Upper lobe of left lung (tissue), 5 donors: Measurements from ENCODE around the genes MDFIC2 and FOXP1.

DNA sequence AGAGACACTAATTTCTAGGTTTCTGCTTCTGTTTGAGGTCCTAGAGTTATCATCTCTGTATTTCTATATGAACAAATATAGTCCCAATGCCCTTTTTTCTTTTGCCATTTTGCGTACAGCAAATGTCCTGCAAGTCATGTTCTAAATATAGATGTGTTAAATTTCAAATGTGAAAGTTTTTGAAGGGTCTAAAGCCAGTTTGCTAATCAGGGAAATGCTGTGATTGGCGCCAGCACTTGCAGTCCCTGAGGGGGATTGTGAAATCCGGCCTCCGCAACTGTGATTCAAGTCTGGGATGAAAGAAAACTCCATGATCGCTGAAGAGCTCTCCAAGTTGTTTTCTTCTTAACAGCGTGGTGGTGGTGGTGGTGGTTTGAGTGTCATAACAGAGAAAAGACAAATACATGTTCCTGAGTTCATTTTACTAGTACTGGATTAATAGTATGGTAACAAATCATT lies 51.8 kb downstream of the MITF start:
- PRO-cap, 2 experiments: no peak in any of the 2 experiments
- RAMPAGE, long total RNA, 4 experiments: no peak in any of the 4 experiments

GRCh38 chr3:70312585-70312806 lies at the start of gene MDFIC2:
Gene MDFIC2 (minus strand): TSS chr3:70312638.
- PRO-cap, 2 experiments: no peak in any of the 2 experiments
- RAMPAGE, long total RNA, 4 experiments: no peak in any of the 4 experiments

GRCh38 chr3:70811761-70812374 lies 499.4 kb upstream of the MDFIC2 start:
- PRO-cap, 2 experiments: no peak in any of the 2 experiments
- RAMPAGE, long total RNA, 4 experiments: no peak in any of the 4 experiments

GRCh38 chr3:70957930-70959088 lies 625.2 kb downstream of the FOXP1 start:
- PRO-cap, 2 experiments: no peak in any of the 2 experiments
- RAMPAGE, long total RNA, 4 experiments: no peak in any of the 4 experiments

GRCh38 chr3:71047996-71048299 lies 535.6 kb downstream of the FOXP1 start:
- PRO-cap, 2 experiments: no peak in any of the 2 experiments
- RAMPAGE, long total RNA, 4 experiments: no peak in any of the 4 experiments

GRCh38 chr3:71080456-71081272 lies 502.9 kb downstream of the FOXP1 start:
- PRO-cap, 2 experiments: no peak in any of the 2 experiments
- RAMPAGE, long total RNA, 4 experiments: start-site peak on the minus strand in 2 of 4 experiments, at chr3:71080797-71081134 at its widest, 21 to 44 reads per replicate

GRCh38 chr3:71244974-71245410 lies 338.5 kb downstream of the FOXP1 start:
- PRO-cap, 2 experiments: no peak in any of the 2 experiments
- RAMPAGE, long total RNA, 4 experiments: no peak in any of the 4 experiments

DNA sequence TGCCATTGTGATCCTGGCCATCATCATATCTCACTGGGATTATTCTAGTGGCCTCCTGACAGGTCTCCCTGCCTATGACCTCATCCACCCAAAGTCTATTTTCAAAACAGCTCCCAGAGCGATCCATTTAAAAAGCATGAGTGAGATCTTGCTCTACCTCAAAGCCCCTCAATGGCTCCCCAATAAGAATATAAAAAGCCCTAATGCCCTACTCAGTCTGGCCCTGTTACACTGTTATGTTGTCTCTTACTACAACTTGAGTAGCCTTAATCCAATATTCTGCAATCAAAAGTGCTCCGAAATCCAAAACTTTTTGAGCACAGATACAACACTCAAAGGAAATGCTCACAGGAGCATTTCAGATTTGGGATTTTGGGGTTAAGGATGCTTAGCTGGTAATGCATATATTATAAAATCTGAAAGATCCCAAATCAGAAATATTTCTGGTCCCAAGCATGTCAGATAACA lies 293.1 kb downstream of the FOXP1 start:
- PRO-cap, 2 experiments: no peak in any of the 2 experiments
- RAMPAGE, long total RNA, 4 experiments: start-site peak on the minus strand in 1 of 4 experiments, centred at position 127 of the sequence, 16 reads per replicate

DNA sequence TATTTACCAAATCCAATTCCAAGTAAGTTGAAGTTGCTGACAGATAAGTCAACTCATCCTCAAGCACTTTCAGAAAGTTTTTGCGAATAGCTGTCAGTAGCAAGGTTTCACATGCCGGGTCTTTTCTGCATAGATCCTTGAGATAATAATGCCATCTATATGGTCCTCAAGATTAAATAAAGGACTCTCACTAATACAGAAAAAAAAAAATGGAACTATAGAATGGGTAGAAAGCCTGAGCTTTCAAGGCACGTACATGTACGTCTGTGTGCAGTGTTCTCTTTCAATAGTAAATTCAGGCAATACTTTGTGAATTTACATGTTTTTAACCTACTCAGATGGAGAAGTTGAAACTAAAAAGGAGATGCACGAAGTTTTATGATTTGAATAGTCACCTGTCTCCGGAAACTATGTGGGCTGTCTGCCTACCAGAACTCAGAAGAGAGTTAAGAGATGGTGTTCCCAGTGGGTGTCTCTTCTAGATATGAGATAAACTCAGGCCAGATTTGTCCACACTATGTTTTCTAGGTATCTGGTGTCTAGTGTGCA lies 223.0 kb downstream of the FOXP1 start:
- PRO-cap, 2 experiments: no peak in any of the 2 experiments
- RAMPAGE, long total RNA, 4 experiments: no peak in any of the 4 experiments

GRCh38 chr3:71467265-71468190 lies 116.0 kb downstream of the FOXP1 start:
- PRO-cap, 2 experiments: no peak in any of the 2 experiments
- RAMPAGE, long total RNA, 4 experiments: start-site peak on the minus strand in 2 of 4 experiments, at chr3:71467808-71468219 at its widest, 7 to 10 reads per replicate

DNA sequence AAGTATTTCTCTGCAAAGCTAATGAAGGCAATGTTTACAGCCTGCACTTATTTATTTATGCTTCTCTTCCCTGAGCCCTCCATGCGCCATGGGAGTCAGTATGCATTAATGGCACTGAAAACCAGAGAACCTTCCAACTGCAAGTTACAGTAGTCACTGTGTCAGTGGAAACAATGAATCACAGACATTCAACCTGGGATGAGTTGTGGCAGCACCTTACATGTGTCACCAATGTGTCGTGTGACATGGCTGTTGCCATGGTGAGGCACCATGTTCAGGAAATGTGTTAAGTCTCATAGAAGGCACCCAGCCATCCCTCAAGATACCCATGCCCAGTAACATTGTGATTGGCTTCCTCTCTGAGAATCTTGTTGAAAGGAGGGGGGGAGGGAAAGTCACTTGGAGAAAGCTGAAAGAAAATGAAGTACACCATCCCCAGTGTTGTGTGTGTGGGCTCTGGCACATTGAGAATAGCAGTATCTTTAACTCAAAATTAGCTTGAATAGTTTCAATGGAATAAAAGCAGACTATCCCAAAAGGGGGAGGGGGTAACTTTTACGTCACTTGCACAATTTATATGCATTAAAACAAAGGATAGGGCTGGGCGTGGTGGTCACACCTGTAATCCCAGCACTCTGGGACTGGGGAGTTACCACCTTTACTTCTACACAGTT lies 104.8 kb downstream of the FOXP1 start:
- PRO-cap, 2 experiments: no peak in any of the 2 experiments
- RAMPAGE, long total RNA, 4 experiments: no peak in any of the 4 experiments

DNA sequence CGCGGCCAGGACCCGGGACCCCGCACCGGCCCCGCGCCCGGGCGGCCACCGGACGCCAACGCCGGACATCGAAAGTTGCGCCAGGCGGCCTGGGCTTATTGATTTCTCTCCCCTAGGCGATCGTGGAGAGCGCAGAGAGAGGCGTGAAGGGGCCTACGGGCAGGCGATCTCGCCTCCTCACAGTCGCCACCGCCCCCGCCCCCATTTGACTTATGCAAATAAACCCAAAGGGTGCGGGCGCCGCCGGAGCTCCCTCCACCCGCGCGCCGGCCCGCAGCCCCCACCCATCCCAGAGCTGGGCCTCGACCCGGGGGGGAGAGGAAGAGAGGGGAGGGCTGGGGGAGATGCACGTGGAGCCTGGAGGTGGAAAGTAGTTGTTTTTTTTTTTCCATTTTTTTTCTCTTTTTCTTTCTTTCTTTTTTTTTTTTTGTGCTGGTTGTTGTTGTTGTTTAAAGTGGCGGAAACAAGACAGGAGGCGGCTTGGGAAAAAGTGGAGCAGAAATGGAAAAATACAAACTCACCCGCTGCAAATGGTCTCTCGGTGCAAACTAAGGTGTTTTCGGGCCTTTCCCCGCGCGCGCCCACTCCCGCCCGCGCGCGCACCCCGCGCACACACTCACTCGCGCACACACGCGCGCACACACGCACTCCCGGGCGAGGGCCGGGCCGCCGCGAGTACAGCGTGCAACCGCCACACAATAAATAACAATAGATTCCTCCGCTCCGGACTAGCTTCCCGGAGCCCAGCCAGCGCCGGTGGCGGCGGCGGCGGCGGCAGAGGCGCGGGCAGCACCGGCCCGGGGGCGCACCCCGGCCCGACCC lies at the start of gene FOXP1:
Gene FOXP1 (minus strand): TSS at position 679 of the 822 bp plus-strand sequence.
- PRO-cap, 2 experiments: peak in 2 of 2 experiments; most common plus-strand start position 750 of the sequence (in 2); most common minus-strand start position 207 of the sequence (in 2)
- RAMPAGE, long total RNA, 4 experiments: start-site peak on the minus strand in 3 of 4 experiments, centred at positions 648 to 666 of the sequence, 80 to 234 reads per replicate

DNA sequence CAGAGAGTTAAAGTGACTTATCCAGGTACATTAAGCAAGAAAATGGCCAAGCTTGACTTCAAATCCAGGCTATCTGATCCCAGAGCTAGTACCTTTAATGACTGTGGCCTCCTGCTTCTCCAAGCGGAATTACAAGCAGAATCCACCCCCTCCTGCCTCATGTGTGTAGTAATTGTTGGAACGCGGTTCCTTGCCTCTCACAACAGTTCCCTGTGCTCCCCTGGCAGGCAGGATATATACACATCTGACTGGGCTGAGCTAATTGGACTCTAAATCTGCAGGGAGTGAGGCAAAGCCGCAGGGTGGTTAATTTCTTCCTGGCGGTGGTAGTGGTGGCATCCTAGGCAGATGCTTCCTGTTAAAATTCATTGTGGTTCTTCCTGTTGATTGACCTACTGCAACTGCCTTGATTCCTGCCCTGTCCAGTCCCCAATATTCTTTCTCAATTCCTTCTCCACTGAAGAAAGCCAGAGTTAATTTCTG lies 202.8 kb upstream of the PROK2 start:
- PRO-cap, 2 experiments: no peak in any of the 2 experiments
- RAMPAGE, long total RNA, 4 experiments: no peak in any of the 4 experiments

GRCh38 chr3:72123939-72124063 lies 338.9 kb upstream of the PROK2 start:
- PRO-cap, 2 experiments: no peak in any of the 2 experiments
- RAMPAGE, long total RNA, 4 experiments: no peak in any of the 4 experiments

- PRO-cap, 2 experiments: peak in 1 of 2 experiments; most common plus-strand start chr3:72124345 (in 1)
- RAMPAGE, long total RNA, 4 experiments: no peak in any of the 4 experiments
Measured at GRCh38 chr3:72124064-72124482, 339.1 kb upstream of the PROK2 start.

DNA sequence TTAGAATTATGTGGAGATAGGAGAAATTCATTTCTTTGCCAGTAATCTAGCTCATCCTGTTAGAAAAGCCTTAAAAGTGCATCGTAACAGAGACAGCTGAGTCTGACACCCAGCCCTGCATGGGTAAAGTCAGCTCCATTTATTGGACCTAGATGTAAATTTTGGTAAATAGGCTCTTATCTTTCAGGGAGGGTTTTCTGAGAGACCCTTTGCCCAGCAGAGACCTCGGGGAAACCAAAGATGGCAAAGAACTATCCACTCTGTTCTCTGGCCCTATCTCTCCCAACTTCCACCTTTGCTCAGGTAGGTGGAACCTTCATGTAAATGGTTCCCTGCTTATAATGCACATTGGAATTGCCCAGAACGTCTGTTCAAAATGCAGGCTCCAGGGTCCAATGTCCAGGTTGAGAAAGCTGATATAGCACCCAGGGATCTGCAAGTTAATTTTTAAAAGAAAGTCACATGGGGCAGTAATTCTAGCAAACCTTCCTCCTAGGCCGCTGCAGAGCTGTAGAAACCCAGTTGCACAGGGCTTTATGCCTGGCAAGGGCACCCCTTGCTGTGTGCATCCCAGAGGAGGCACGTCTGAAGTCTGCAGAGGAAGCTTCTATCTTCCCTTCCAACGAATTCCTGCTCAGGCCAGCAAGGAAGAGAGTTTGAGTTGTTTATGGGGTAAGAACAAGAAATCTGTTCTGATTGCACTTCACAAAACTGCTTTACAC lies 366.0 kb upstream of the PROK2 start:
- PRO-cap, 2 experiments: no peak in any of the 2 experiments
- RAMPAGE, long total RNA, 4 experiments: no peak in any of the 4 experiments

DNA sequence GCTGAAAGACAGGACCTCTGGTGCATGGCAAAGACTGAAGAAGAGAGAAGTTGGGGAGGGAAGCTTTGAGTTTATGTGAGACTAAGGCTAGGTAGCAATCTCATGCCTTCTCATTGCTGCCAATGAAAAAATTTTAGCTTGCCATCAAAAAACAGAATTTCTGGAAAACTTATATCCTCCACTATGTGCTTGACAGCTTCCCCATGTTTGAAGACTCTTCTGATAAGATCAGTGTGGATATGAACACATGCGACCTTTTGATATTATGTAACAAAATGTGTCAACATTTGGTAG lies 380.8 kb upstream of the PROK2 start:
- PRO-cap, 2 experiments: no peak in any of the 2 experiments
- RAMPAGE, long total RNA, 4 experiments: no peak in any of the 4 experiments

- PRO-cap, 2 experiments: no peak in any of the 2 experiments
- RAMPAGE, long total RNA, 4 experiments: no peak in any of the 4 experiments
Measured at GRCh38 chr3:72171546-72171964, 386.6 kb upstream of the PROK2 start.

DNA sequence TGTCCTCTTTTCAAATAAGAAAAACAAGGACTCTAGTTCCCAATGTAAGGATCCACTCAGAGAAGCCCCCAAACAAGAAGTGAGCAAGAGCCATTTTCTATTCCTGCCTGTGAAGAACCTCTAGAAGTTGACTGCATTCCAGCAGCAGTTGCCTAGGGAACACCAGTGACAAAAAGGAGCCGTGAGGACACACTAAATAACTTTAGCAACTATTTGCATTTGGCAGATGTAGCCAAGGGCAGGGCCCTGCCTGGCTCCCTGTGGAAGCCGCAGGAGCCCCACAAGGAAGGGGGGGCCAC lies 470.2 kb upstream of the PROK2 start:
- PRO-cap, 2 experiments: peak in 1 of 2 experiments; most common plus-strand start position 225 of the sequence (in 1)
- RAMPAGE, long total RNA, 4 experiments: no peak in any of the 4 experiments

- PRO-cap, 2 experiments: no peak in any of the 2 experiments
- RAMPAGE, long total RNA, 4 experiments: no peak in any of the 4 experiments
Measured at GRCh38 chr3:72274553-72275024, 489.6 kb upstream of the PROK2 start.